ENCODE measurements around a stretch of chr4.

DNA sequence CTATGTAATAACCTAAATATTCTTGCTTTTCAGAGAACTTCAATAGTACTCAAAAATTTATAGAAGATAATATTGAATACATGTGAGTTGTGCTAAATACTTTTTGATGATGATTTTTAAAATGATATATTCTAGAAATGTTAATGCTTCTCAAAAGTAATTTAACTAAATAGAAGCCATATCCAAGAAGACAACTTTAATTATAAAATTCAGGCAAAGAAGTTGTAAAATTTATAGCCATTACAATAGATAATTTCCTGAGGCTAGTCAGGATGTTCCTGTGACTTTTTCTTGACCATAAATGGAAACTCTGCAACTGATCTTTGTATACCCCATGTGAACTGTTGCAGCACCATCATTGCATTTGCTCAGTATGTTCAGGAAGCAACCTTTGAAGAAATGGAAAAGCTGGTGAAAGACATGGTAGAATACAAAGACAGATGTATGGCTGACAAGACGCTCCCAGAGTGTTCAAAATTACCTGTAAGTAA, 2.4 kb downstream of the AFM start:
- PRO-cap, 7 experiments, result no peak in any of the 7 experiments
- RAMPAGE, long total RNA, 2 experiments, result no peak in any of the 2 experiments

- PRO-cap, 7 experiments, result peak in 1 of 7 experiments; most common minus-strand start chr4:73590680 (in 1)
- RAMPAGE, long total RNA, 2 experiments, result no peak in any of the 2 experiments
Observed at GRCh38 chr4:73589872-73591215, 29.9 kb downstream of the RASSF6 start.

DNA sequence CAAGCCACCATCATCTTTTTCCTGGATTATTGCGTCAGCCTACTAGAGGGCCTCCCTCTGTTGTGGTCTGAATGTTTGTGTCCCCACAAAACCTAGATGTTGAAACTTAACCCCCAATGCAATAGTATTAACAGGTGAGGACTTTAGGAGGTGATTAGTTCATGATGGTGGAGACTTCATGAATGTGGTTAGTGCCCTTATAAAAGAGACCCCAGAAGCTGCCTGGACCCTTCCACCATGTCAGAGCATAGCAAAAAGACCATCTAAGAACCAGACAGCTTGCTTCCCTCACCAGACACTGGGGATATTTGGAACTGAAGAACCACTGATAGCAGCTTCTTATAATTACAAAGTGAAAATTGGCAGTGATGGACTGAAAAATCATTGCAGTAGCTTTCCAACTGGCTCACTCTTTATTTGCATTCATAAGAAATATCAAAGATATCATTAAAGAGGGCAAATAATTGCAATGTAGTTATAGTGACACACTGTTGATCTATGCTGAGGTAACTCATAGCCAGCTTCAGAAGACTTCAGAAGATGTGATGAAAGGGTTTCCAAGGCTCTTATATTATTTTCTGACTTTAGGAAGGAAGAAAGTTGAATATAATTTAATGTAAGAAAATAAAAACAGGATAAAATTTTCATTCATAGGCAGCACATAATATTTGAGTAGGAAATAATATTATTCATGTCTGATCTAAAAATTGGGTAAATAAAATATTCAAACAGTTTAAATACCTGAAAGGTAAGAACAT, 5.8 kb downstream of the RASSF6 start:
- PRO-cap, 7 experiments, result no peak in any of the 7 experiments
- RAMPAGE, long total RNA, 2 experiments, result no peak in any of the 2 experiments

- PRO-cap, 7 experiments, result no peak in any of the 7 experiments
- RAMPAGE, long total RNA, 2 experiments, result no peak in any of the 2 experiments
Observed at GRCh38 chr4:73720786-73721212, 19.6 kb upstream of the CXCL8 start.

- PRO-cap, 7 experiments, result no peak in any of the 7 experiments
- RAMPAGE, long total RNA, 2 experiments, result no peak in any of the 2 experiments
Observed at GRCh38 chr4:73741120-73741547, 765 bp downstream of the CXCL8 start.

DNA sequence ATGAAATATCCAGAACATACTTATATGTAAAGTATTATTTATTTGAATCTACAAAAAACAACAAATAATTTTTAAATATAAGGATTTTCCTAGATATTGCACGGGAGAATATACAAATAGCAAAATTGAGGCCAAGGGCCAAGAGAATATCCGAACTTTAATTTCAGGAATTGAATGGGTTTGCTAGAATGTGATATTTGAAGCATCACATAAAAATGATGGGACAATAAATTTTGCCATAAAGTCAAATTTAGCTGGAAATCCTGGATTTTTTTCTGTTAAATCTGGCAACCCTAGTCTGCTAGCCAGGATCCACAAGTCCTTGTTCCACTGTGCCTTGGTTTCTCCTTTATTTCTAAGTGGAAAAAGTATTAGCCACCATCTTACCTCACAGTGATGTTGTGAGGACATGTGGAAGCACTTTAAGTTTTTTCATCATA, 2.3 kb downstream of the CXCL8 start:
- PRO-cap, 7 experiments, result no peak in any of the 7 experiments
- RAMPAGE, long total RNA, 2 experiments, result no peak in any of the 2 experiments

- PRO-cap, 7 experiments, result no peak in any of the 7 experiments
- RAMPAGE, long total RNA, 2 experiments, result no peak in any of the 2 experiments
Observed at GRCh38 chr4:73859832-73860118, 6.7 kb downstream of the PF4V1 start.

DNA sequence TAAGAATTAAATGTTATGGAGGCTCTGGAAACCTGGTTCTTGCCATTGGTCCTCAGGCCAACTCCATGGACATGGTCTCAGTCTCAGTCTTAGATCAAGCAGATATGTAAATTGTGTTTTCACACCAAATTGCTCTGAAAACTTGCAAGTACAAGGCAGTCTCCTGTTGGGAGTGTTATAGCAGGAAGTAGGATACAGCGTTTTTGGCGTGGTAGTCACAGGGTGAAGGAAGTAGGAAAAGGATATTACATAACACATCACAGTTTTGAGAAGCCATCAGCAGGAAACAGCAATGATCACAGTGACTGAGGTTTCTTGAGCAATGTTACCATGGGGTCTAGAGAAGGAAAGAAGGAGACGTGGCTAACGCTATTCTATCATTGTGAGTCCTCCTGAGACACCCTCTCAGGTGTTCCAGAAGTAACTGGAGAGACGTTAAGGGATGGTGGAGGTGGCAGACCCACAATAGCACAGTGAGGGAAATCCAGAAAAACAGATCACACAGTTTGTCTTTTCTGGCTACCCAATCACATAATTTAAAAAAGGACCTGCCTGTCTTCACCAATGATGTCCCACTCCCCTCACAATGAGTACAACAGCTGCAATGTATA, 3.7 kb downstream of the CXCL1 start:
- PRO-cap, 7 experiments, result no peak in any of the 7 experiments
- RAMPAGE, long total RNA, 2 experiments, result no peak in any of the 2 experiments

GRCh38 chr4:74096626-74097169, 2.3 kb downstream of the CXCL2 start:
- PRO-cap, 7 experiments, result no peak in any of the 7 experiments
- RAMPAGE, long total RNA, 2 experiments, result no peak in any of the 2 experiments

- PRO-cap, 7 experiments, result no peak in any of the 7 experiments
- RAMPAGE, long total RNA, 2 experiments, result no peak in any of the 2 experiments
Observed at GRCh38 chr4:74111755-74112806, 13.1 kb upstream of the CXCL2 start.

DNA sequence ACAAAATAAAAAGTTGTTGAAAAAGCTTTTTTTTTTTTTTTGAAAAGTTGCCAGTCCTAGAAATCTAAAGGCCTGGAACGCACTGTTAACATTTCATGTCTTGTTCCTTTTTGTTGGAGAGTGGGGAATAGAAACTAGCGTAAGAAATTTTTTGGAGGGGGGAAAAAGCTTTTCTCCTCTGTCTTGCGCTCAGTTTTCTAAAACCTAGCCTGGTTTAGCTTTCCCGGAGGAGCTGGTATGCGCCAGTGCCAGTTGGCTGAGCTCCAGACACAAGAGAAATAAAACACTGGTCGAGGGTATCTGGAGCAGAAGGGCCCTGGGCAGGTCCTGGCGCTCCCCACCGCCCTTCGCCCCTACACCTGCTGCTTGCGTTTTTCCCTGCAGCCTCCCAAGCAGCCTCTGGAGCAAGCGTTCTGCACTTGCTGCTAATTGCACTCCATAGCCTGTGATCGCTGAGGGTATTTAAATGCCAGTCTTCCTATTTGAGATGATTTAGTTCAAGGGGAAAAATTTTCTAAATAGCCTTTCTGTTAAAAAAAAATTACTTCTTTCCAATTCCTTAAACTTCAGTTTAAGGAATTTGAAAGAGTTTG, 791 bp downstream of the EREG start:
- PRO-cap, 7 experiments, result no peak in any of the 7 experiments
- RAMPAGE, long total RNA, 2 experiments, result no peak in any of the 2 experiments

DNA sequence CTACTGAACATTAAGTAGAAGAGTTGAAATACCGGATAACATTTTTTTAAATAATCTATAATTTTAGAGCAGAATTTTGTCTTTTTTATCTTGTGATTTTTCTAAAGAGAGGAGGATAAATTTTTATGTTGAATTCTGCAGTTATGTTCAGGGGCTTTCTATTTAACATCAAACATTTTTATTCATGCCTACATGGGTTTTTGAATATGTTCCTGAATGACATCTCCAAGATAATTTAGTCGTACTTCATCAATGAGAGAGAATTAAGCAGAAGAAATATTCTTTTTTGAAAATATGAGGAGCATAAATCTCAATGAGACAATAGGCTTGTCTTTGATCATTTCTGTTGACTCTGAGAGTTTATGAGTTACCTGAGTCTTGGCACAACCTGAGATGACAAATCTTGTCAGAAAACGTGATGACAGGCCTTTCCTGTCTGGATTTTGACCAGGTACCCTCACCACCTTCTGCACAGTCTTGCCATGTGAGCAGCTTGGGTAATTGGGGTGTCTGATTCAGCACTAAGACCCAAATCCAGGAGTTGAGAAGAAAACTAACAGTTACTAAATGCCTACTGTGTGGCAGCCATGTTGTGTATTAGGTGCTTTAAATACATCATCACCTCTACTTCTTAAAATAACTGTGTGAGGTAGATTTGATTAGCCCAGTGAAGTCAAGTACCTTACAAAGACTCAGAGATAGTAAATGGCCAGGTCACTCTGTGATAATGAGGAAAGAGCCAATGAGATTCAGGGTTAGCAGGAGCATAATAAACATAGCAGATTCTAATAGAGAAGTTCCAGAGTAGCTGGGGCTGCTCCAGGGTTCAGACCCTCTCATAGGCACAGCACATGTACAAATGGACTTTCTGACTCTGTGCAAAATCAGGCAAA, 2.6 kb downstream of the EREG start:
- PRO-cap, 7 experiments, result no peak in any of the 7 experiments
- RAMPAGE, long total RNA, 2 experiments, result no peak in any of the 2 experiments

DNA sequence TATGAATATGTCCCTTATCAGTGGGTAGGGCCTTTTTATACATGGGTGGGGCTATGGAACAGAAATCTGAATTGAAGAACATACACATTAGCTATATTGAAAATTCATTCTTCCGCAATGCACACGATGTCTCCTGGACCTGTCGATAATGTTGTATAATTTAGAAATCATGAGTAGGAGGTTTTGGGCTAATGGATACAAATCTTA, 30.0 kb downstream of the EREG start:
- PRO-cap, 7 experiments, result no peak in any of the 7 experiments
- RAMPAGE, long total RNA, 2 experiments, result no peak in any of the 2 experiments

DNA sequence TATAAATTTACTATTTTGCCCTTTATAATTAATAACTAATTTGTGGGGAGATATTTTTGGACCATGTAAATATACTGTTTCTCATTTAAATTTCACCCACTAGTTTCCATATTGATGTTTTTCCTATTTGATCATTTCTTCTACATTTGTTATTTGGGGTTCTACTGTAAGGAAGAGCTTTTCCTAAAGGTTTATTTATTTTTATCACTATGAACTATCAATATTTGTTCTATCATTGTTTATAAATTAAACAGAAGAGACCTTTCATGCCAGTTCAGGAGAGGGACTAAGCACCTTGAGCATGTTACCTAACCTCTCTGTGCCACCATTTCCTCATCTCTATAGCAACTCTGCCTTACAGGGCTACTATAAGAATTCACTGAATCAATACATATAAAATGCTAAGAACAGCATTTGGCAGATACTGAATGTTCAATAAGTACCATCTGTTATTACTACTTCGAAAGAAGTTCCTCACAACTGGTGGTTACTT, 32.7 kb downstream of the EREG start:
- PRO-cap, 7 experiments, result no peak in any of the 7 experiments
- RAMPAGE, long total RNA, 2 experiments, result no peak in any of the 2 experiments

- PRO-cap, 7 experiments, result no peak in any of the 7 experiments
- RAMPAGE, long total RNA, 2 experiments, result no peak in any of the 2 experiments
Observed at GRCh38 chr4:74448545-74449434, 3.9 kb downstream of the AREG start.

DNA sequence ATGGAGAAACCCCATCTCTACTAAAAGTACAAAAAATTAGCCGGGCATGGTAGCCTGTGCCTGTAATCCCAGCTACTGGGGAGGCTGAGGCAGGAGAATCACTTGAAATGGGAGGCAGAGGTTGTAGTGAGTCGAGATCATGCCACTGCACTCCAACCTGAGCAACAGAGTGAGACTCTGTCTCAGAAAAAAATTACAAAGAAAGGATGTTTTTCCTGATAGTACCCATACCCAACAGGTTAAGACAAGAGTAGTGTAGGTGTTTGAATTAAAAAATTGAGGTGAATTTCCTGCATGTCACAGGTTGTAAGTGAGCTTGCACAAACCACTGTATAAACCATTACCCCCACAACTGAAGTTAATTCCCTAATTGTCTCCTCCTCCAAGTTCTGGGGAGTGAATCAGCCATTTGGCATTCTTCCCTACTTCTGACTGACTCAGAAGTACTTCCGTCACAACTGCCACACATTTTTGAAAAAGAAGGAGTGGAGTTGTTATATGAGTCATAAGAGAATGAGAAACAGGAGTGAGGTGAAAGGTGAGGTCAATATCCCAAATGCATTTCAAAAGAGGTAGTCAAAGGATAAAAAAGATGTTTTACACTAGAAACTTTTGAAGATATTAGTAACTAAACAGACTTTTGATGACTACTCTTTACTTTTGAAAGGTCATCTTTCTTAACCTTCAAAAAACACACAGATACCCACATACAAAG, 134.6 kb downstream of the BTC start:
- PRO-cap, 7 experiments, result no peak in any of the 7 experiments
- RAMPAGE, long total RNA, 2 experiments, result no peak in any of the 2 experiments

- PRO-cap, 7 experiments, result peak in 1 of 7 experiments; most common plus-strand start chr4:75028483 (in 1); most common minus-strand start chr4:75028341 (in 1)
- RAMPAGE, long total RNA, 2 experiments, result no peak in any of the 2 experiments
Observed at GRCh38 chr4:75028086-75028921, 95.4 kb downstream of the PARM1 start.

GRCh38 chr4:75645017-75645880, 14.9 kb upstream of the CDKL2 start:
- PRO-cap, 7 experiments, result no peak in any of the 7 experiments
- RAMPAGE, long total RNA, 2 experiments, result no peak in any of the 2 experiments

GRCh38 chr4:75668818-75669331, 4.3 kb downstream of the G3BP2 start:
- PRO-cap, 7 experiments, result no peak in any of the 7 experiments
- RAMPAGE, long total RNA, 2 experiments, result no peak in any of the 2 experiments

DNA sequence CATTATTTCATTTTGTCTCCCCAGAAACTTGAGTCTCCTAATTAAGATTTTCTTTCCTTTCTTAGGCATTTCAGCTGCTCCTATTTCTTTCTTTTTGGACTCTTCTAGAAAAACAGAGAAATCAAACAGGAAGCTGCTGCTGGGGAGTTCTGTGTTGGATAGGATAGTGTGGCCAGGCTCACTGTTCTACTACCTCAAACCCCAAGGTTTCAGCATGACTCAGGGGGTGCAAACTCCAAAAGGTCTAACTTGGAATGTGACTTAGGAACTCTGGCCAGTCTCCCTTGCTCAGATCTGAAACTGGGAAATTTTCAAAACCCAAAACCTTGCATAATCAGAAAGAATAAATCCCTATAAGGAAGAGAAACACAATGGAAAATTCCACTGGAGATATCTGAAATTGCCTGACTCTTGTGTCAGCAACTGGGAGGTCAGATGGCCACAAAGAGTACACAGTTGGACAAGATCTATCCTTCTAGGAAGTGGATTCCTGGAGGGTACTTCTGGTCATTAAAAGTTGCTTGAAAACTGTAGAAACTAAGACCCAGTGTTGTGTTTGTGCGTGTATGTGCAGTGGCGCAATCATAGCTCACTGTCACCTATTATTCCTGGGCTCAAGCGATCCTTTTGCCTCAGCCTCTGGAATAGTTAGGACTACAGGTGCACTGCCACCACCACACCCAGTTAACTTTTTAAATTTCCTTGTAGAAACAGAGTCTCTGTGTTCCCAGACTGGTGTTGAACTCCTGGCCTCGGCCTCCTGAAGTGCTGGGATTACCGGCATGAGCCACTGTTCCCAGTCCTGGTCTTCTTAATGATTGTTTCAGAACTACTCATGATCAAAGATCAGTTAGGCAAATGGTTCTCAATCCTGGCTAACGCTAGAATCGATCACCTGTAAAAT, 58.0 kb downstream of the PPEF2 start:
- PRO-cap, 7 experiments, result peak in 2 of 7 experiments; most common plus-strand start position 426 of the sequence (in 1); most common minus-strand start position 160 of the sequence (in 2)
- RAMPAGE, long total RNA, 2 experiments, result no peak in any of the 2 experiments